Airway epithelial cell (primary cell): ENCODE measurements around a stretch of chr1.

DNA sequence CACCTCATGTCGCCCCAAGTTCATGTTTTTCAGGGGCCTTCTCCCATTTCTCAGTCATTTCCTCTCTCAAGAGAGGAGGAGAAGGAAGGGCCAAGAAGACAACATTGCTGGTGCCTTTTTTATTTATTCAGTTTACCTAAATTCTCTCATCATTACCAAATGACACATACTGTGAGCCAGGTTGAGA is 291 bp upstream of the CD101 start:
- RAMPAGE, long total RNA, result no peak

GRCh38 chr1:117147749-117148626 is 26.4 kb upstream of the TRIM45 start:
- RAMPAGE, long total RNA, result no peak

DNA sequence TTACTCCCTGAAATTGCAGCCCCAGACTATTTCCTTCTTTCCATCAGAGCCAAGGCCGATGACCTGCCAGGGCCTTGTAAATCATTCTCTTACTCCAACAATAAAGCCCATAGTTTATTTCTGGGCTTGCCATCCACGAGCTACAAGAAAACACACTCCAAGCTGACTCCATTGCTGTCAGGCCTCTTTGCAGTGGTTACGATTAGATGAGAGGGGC is 21.3 kb upstream of the VTCN1 start:
- RAMPAGE, long total RNA, result no peak

DNA sequence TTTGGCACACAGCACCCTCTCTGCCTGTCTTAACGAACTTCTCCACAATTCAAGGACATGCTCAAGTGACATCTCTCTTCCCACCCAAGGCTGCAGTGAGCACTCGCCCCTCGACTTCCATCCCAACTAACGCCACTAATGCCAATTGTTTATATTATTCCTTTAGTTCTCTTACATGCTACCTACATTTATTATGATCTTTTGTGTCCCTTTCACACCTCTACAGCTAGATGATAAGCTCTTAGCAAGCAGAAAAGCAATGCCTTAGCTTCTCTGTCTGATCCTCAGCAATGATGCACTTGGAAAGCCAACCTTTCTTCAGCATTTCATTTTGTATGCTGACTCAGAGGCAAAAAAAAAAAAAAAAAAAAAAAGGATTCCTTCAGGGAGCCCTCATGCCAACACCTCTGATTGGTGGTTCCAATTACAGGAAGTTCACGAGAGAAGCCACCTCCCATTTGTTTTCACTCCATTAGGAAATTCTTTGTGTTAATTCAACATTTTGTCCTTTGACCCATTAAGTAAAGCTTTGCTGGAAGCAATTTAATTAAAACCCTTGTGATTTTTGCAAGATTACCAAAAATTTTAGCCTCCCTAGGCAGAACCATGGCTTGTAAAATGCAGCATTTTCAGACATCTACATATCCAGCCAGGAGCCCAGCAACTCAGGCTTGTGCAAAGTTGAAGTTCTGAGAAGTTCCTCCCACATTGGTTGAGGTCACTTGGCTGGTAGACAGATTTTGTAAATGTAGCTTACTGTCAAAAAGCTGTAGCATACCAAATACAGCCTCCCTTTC is 27.0 kb upstream of the VTCN1 start:
- RAMPAGE, long total RNA, result no peak

DNA sequence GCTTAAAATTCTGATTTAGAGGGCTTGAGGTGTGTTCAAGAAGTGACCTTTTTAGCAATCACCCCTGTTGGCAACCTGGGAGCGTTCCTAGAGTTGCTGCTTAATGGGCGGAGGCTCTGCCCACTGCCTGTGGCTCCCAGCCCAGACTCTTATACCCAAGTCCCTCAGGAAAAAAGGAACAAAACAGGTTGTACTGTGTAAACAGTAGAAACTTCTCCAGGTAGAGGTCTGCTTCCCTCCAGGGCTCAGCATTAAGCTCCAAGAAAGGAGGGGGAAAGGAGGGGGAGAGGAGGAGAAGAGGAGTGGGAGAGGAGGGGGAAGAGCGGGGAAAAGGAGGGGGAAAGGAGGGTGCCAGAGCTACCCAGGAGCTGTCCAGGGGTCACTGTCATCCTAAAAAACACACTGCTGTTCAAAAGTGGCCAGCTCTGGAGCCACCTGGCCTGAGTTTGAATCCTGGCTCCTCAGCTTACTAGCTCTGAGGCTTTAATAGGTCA is 14.5 kb upstream of the TENT5C start:
- RAMPAGE, long total RNA, result no peak

DNA sequence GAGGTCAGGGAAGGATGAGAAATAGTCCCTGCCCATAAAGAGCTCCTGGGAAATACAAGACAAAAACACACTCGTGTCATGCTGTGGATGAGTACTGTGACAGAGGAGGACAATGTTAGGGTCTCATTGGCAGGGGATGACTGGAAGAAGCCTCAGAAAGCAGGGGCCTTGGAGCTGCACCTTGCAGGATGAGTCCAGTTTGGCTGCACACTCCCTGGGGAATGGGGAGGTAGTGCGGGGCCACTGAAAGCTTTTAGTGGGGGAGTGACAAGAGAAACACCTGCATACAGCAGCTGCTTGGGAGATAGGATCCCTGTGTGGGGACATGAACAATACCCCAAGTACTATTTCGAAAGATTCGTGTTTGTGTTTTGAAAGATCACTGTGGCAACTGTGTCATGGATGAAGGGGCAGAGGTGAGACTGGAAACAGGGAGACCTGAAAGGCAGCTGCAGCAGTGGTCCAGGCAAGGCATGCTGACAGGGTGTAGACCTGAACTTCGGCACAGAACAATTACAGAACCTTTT is 32.8 kb downstream of the TENT5C start:
- RAMPAGE, long total RNA, result no peak

- RAMPAGE, long total RNA, result no peak
Observed at GRCh38 chr1:117654318-117655669, 48.9 kb downstream of the TENT5C start.

DNA sequence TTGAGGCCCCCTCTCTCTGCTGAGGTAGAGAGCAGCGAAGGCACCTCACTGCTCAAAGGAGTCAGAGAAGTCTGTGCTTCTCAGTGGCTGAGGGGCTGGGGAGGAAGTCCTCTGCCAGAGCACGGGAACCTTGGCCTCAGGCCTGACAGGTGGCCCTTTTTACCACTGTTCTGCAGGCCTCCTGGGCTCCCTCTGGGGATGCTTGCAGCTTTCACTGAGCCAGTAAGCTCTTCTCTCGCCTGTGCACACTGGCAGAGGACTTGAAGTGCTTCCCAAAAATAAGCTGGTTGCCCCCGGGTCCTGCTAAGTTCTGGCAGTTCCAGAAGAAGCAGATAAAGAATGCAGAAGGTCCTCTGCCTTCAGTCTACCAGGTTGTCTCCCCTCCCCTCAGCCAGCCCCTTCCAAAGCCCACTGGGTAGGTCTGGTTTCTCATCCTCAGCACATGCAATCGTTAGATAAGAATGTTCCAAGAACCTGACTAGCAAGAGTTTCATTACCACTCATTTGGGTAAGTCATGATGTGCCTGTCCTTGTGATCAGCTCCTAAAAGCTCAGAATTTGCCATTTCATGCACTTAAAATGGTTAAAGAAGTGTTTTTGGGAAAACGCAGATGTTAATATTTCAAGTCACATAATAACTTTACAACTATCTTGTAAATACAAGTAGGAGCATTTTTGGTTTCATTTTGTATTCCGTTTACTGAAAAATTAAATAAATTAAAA is 53.9 kb downstream of the TENT5C start:
- RAMPAGE, long total RNA, result no peak

GRCh38 chr1:117664063-117664912 is 58.4 kb downstream of the TENT5C start:
- RAMPAGE, long total RNA, result no peak

DNA sequence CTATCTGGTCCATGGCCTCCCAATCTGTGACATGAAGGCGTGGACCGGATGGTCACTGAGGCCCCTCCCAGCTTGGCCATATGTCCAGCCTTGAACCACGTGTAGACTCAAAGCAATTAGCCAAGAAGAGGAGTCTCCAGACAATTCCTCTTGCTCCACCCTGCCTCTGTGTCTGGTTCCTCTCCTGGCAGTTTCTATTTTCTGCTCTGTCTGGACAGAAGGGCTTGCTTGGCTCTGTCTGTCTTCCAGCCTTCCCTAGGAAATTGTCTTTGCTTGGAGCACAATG is 66.0 kb downstream of the TENT5C start:
- RAMPAGE, long total RNA, result no peak

GRCh38 chr1:117680226-117680580 is 74.4 kb downstream of the TENT5C start:
- RAMPAGE, long total RNA, result no peak

DNA sequence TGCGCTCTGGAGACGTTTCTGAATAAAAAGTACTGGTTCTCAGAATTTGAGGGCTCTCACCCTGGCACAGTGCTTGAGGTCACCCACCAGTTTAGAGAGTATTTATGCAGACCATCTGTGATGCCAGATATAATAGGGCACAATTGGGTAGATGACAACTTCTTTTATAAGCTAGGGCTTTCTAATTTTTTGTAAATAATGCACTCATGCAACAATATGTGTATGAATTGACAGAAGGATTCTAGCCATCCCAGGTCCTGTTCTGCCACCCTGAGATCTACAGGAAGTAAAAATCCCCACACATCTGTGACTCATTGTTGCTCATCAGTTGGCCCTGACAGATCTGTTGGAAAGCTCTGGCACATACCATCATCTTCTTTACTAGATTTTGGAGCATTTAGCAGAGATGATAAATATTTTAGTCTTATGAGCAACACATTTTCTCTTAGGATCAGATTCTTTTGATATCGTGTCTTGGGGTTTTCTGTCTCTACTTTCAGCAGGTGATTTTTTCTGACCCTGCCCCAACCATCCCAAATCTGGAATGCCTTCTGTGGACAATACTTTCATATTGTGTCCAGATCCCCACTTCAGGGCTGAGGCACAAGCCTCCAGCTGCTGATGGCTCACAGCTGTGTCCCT is 103.0 kb downstream of the GDAP2 start:
- RAMPAGE, long total RNA, result no peak

DNA sequence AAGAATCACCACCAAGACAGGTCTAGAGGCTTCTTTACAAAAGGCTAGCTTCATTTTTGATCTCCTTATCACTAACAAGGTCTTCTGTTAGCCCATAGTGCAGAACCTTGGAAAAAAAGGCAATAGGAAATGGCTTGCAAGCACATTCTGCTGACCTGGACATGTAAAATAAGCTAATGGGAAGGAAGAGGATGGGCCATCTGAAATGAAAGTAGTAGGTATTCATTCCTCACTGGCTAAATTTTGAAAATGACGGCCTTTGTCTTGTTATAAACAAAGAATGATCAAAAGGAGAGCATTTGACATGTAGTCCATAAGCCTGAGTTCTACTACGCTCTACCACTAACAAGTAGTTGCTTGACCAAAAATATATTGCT is 75.6 kb downstream of the TBX15 start:
- RAMPAGE, long total RNA, result no peak

GRCh38 chr1:118983615-118984245 is 4.4 kb downstream of the TBX15 start:
- RAMPAGE, long total RNA, result no peak

GRCh38 chr1:119000241-119001073 is 12.3 kb upstream of the TBX15 start:
- RAMPAGE, long total RNA, result no peak

DNA sequence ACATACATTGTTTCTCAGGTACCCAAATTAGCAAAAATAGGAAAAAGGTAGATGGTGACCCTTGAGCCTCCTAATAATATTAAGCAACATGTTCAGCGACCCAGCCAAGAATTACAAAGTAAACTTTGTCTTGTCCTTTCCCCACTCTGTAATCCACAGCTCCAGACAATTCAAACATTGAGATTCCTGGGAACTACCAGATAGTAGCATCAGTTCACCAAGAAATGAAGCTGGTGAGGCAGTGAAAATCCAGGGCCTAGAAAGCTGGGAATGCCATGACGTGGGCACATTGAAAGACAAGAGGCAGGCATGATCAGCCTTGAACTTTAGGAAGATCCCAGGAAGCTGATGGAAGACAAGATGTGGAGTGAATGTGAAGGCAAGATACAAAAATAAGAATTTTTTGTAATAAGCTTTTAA is 11.8 kb downstream of the HAO2 start:
- RAMPAGE, long total RNA, result no peak

DNA sequence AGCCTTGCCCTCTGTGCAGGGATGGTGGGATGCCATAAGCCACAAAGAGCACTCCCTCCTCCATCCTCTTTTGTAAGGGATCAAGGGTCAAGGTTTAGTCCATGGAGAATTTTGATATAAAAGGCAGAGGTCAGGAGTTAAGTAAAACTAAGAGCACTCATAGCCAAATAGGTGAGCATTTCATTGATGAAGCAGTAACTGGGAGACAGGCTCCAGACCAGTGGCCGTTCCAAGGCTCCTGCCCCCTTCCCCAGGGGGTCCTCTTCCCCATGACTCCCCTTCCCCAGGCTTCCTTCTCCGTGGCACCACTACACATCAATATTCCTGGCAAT is 17.5 kb downstream of the PHGDH start:
- RAMPAGE, long total RNA, result no peak

GRCh38 chr1:119799477-119800116 is 11.7 kb downstream of the REG4 start:
- RAMPAGE, long total RNA, result no peak

DNA sequence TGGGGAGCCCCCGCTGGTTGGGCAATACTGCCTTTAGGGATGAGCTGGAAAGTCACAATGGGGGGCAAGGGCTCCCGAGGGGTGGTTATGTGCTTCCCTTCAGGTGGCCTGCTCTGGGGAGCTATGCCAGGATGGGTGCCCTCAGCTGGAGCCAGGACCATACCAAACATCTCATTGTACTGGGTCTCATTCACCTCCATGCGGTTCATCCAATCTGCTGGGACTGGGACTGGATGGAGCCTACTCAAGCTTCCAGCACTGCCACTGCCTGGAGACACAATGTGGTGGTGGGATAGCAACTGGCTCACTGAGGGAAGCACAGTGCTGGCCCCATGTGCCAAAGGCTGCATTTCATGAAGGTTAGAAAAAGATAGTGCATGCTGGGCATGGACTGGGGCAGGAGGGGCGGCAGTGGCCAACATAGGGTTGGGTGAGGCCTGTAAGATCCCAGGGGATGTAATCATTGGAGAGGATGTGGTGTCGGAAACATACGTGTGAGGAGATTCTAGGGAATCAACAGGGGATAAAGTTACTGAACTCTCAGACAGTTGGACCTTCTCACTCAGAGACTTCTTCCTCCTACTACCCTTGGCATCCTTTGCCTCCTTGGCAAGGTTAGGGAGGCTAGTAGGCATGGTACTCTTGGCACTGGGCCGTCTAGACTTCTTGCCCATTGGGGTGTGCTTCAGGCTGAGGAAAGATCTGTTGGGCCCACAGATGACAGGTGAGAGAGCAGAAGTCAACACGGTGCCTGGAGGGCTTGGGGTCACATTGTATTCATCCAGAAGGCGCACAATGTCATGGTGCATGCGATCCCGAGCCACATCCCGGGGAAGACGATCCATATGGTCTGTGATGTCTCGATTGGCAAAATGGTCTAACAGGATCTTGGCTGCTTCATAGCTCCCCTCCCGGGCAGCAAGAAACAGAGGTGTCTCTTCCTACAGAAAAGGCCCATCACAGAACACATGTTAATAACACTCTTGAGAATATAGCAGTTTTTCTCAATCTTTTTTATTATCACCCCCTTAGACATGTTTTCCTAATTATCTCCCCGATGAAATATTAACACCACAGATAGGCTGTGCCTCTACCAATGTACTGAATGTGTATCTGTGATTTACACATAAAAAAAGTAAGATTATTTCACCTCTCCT is 19.8 kb upstream of the ADAM30 start:
- RAMPAGE, long total RNA, result no peak

GRCh38 chr1:119921560-119922045 is 25.3 kb upstream of the ADAM30 start:
- RAMPAGE, long total RNA, result no peak